Ileum (tissue), 1 donor: ENCODE measurements around a stretch of chr2.

DNA sequence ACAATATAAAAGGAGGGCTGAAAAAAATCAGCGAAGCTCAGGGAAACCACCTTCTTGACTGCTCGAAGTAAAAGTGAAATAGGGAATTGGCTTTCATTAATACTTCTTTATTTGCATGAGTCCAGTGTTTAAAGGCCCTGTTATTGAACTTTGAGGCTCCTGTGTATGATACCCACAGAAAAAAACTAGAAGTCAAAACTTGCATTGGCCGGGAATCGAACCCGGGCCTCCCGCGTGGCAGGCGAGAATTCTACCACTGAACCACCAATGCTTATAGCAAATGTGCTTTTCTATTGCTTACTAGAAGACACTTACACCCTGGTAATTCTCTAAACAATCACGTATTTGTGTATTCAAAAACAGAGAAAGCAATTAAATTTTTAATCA, 35.2 kb upstream of the GPD2 start:
- PRO-cap = no peak

DNA sequence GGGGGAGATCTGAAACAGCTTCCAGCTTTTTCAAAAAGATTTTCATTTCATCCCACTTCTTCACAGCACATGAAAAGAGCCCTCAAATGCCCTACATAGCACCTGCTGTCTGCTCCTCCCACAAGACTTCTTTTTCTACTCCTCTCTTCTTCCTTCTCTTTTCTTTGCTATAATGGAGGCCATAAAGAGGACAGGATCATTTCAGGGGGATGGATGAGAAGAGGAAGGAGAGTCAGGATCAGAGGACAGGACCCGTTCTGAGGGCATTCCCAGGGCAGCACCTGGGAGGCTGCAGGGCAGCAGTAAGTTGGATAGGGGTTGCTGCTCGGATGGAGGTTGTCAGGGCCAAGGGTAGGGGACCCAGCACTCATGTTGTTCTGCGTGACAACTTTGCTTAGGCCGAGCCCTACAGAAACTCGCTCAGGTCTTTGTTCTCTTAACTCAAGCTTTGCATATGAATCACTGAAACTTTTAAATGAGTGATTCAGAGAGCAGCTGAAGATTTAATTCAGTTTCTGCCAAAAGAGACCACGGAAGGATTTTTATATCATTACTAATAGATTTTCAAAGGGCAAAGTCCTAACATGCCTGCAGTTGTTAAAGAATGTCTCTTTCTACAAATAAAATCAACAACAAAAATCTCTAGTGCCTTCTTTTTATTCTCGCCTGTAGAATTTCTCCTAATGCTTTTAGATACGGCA, 11.2 kb upstream of the GALNT5 start:
- PRO-cap = no peak

DNA sequence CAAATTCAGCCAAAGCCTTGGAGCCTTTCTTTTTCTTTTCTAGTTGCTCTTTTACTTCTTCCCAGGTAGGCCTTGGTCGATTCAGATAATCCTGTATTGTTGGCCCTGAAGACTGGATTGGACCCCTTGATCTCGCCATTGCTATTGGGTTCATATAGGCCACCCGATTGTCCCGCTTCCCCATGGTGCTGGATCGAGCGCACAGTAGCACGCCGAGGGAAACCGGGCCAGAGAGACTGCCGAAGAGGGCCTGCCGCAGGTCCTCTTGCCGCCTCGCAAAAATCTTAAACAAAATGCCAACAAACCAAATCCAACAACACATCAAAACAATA, 54.6 kb upstream of the ERMN start:
- PRO-cap = no peak

DNA sequence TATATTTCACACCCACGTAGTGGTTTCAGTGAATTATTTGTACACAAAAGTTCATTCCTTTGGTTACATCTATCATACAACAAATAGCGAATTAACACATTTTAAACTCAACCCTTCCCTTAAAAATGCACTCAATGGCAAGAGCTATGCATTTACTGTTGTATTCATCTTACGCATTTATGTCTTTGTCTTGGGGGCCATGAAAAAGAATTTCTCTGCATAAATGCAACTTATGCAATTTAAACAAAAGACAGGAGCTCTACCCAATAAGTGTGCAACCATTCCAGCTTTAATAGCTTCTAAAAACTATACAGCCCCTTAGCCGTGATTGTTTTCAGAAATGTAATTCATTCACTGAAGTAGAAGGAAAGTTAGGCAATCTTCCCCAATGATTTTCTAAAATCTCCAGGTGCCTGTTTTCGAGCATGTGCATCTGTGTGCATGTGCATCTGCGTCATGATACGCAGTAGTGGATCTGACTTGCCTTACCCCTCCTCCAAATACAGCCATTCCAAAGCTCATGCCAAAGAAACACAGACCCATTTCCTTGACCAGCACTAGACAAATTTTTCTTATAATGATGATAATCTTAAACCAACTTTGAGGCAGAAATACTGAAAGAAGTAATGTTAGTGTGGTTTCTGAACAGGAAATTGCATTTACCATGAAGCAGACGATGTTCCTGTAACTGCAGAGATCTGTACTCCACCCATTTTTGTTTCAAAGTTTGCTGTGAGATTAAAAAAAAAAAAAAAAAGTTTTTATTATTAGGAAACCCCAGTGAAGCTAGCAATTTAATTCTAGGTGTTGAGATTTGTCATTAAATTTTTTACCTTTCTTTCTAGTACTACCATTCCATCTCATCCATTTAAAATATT, 25.8 kb downstream of the CYTIP start:
- PRO-cap = no peak

- PRO-cap = no peak
Observed at GRCh38 chr2:157438912-157439261, 5.0 kb downstream of the CYTIP start.

GRCh38 chr2:157464115-157464614, 20.3 kb upstream of the CYTIP start:
- PRO-cap = no peak

DNA sequence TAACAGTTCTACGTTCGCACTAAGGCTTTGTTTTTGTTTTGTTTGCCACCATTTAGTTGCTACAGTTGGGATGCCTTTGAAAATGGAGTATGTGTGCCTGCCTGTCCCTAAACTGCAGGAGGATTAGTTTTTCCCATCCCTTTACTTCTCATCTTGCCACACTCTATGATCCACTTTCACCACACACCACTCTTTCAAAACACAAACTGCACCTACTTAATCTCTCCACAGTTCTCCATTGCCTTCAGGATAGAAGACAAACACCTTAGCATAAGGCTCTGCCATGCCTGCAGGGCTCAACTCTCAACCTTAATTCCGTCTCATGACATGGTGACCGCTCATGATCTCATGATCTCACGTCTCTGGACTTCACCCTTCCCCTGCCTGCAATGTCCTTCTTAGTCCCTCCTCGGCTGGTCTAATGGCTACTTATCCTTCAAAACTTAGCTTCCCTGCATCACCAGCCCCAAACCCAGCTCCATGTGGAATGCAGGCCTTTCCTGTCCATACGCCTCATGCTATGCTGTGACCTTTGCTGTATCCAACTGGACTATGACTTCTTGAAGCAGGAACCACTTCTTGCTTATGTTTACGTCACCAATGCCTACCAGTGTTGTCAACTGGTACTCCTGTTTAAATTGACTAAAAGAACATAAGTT, 85.4 kb downstream of the ACVR1 start:
- PRO-cap = no peak

- PRO-cap = no peak
Observed at GRCh38 chr2:158599678-158600553, 143.2 kb downstream of the PKP4 start.

- PRO-cap = no peak
Observed at GRCh38 chr2:158953807-158954221, 14.6 kb upstream of the TANC1 start.

DNA sequence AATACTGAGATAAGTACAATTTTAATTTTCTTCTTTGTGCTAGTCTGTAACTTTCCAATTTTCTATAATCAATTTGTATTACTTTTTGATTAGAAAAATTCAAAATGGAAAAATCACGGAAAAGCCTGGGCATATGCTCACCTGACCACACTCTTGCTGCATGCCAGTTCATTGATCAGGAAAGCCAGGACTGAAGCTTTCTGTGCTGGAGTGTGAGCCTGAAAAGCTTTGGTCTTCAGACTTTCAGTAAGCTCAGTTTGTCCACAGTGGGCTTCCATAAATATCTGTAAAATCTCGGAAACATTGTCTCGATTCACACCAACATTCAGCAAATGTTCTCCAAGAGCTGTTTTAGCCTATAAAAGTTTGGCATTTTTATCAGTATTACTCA, 98.5 kb upstream of the WDSUB1 start:
- PRO-cap = no peak

DNA sequence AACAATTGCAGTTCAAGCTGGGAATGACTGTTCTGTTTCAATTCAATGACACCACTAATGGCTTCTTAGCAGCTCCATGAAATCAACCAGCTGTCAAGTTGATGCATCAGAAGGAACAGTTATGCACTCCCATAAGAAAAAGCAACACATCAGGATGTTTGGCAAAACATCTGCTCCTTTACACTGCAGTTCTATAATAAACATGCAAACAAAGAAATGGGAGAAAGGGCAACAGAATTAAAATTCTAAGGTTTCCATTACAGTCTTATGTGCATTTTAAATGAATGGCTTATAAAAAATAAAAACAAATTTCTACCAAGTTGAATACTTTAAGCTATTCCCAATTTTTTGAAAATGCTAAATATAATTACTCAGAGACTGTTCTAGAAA, 3.7 kb downstream of the BAZ2B start:
- PRO-cap = no peak

- PRO-cap = no peak
Observed at GRCh38 chr2:159616872-159617225, 501 bp upstream of the BAZ2B start.

- PRO-cap = no peak
Observed at GRCh38 chr2:159772950-159773450, 25.0 kb downstream of the CD302 start.

DNA sequence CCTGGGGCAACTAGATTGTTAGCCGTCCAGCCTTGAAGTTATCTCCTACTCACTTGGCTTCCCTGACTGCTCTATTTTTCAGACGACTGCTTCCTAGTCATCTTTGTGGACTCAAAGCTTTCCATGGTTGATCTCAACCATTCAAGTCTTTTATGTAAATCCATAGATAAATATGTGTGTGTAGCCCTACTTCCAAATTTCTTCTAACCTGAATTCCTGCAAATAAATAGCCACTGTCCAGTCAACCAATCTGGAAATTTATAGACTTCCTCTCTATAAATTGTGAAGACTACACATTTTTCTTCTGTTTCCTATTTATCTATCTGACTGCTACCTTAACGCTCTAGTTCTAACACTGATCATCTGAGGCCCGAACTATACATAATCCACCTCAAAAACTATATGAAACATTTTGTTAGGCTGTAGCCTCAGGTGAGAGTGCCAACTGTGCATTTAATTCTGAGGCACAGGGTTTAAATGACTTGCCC, 23.9 kb downstream of the CD302 start:
- PRO-cap = no peak

GRCh38 chr2:159996708-159997669, 65.4 kb downstream of the PLA2R1 start:
- PRO-cap = no peak

- PRO-cap = no peak
Observed at GRCh38 chr2:160041930-160042286, 20.5 kb downstream of the PLA2R1 start.

GRCh38 chr2:160269817-160270036, 69.7 kb upstream of the ITGB6 start:
- PRO-cap = bidirectional peak, plus-strand start at chr2:160269950, minus-strand start at chr2:160269862

GRCh38 chr2:160411029-160411579, 82.5 kb downstream of the RBMS1 start:
- PRO-cap = no peak

GRCh38 chr2:160446289-160446949, 47.2 kb downstream of the RBMS1 start:
- PRO-cap = no peak

DNA sequence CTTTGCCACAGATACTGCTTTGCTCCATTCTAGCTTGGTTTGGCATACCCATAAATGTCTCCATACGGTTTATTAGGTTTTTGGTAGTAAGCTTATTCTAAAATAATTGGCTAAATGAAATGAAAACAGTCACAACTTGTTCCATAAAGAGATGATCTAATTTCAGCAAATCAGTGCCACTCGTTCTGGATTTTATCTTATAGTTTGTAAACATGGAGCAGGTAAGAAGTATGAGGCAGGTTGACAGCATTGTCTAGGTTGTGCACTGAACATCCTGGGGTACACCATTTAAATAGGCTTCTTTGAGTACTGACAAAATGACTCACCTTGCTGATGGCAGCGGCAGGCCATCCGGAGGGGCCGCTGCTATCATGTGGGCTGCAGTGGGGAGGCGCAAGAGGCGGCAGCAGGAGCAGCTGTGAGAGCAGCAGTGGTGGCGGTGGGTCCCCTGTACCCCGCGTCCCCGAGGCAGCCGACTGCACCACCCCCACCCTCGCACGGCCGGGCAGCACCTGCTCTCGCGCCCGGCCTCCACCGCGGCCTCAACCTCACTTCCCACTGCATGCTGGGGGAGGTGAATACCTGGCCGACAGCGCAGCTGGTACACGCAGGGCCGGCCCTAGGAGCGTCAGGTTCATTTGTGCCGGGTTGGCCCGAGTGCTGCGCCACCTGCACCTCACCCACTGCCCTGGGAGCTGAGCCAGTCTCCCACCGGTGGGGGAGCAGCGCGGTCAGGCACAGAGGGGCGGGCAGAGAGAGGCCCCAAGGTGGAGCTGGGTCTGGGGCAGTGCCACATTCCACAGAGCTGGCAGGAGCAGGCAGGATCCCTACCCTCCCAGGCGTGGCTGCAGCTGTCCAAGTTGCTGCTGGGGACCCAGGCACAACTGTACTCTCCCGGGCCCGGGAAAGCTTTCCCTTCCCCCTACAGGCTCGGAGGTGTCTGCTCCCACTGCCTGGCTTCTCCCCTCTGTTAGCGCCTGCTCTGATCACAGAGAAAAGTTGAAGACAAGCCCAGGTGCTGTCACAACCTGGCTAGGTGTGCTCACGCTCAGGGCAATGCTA, 154.5 kb upstream of the RBMS1 start:
- PRO-cap = no peak